UCH-1 (cell line): ENCODE results near the gene FGF18.

DNA sequence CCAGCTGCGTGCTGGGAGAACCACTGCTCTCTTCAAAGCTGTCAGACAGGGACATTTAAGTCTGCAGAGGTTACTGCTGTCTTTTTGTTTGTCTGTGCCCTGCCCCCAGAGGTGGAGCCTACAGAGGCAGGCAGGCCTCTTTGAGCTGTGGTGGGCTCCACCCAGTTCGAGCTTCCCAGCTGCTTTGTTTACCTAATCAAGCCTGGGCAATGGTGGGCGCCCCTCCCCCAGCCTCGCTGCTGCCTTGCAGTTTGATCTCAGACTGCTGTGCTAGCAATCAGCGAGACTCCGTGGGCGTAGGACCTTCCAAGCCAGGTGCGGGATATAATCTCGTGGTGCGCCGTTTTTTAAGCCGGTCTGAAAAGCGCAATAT is 12.3 kb downstream of the C5orf58 start:
- RRBS: no CpG with 5 or more reads among the region's 13 CpGs

DNA sequence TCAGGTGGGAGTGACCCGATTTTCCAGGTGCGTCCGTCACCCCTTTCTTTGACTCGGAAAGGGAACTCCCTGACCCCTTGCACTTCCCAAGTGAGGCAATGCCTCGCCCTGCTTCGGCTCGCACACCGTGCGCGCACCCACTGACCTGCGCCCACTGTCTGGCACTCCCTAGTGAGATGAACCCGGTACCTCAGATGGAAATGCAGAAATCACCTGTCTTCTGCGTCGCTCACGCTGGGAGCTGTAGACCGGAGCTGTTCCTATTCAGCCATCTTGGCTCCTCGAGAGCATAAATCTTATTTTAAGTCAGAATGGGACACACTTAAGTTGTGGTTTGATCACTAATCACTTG is 12.7 kb downstream of the C5orf58 start:
- RRBS: no CpG with 5 or more reads among the region's 17 CpGs

DNA sequence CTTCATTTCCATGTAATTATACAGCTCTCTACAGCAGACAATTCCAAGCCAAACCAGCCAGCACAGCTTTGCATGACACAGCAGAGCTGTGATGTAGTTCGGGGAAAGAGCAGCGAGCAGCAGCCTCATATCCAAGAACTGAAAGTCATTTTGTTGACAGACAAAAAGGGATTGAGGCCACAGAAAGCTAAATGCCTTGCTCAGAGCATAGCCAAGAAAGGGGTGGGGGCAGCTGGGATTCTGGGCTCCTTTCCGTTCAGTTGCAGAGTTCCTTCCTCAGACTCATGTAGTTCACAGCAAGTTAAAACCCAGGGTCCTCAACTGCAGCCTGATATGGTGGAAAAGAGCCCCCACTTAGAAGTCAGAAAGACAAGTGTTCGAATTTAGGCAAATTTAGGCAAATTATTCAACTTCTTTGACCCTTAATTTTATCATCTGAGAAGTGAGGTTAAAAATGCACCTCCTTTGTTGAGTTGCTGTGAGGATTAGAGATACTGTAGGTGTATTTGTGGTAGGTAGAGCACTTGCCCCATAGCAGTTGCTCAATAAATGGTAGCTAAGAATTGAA is 31.9 kb downstream of the LCP2 start:
- RRBS: no CpG with 5 or more reads among the region's 4 CpGs

DNA sequence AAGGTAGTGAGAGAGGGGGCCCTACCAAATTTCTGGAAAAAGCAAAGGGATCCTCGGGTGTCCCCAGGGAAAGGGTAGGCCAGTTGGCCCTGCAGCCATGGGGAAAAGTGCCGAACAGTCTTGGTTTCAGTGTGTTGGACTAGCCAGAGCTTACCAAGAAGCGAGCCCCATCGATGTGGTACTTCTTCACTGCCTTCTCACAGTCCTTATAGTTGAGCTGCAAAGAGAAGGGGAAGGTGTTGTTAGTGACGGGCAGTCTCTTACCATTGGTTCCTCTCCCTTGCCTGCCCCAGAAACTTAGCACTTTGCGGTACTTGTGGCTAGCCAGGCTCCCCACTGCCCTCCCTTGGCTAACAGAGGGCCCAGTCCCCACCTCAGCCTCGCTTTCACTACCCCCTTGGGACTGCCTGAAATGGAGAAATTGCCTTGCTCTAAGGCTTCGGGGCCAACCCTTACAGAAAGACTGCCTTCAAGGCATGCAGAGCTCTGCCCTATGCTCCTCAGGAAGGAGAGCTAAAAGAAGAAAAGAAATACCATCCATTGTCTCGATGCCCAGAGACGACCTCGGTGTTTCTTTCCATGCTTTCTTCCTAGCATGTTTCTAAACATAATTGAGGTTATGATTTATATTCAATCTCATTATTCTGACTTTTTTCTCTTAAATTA is 4.3 kb downstream of the LCP2 start:
- RRBS: no CpG with 5 or more reads among the region's 11 CpGs

GRCh38 chr5:170302713-170303604 is 5.4 kb upstream of the LCP2 start:
- RRBS: 13% methylated on average over 3 of the region's 18 CpGs

GRCh38 chr5:170534052-170534653 is 30.3 kb downstream of the KCNIP1 start:
- RRBS: no CpG with 5 or more reads among the region's 4 CpGs

- RRBS: no CpG with 5 or more reads among the region's 9 CpGs
These were observed 27.6 kb upstream of the GABRP start for GRCh38 chr5:170755630-170756618.

DNA sequence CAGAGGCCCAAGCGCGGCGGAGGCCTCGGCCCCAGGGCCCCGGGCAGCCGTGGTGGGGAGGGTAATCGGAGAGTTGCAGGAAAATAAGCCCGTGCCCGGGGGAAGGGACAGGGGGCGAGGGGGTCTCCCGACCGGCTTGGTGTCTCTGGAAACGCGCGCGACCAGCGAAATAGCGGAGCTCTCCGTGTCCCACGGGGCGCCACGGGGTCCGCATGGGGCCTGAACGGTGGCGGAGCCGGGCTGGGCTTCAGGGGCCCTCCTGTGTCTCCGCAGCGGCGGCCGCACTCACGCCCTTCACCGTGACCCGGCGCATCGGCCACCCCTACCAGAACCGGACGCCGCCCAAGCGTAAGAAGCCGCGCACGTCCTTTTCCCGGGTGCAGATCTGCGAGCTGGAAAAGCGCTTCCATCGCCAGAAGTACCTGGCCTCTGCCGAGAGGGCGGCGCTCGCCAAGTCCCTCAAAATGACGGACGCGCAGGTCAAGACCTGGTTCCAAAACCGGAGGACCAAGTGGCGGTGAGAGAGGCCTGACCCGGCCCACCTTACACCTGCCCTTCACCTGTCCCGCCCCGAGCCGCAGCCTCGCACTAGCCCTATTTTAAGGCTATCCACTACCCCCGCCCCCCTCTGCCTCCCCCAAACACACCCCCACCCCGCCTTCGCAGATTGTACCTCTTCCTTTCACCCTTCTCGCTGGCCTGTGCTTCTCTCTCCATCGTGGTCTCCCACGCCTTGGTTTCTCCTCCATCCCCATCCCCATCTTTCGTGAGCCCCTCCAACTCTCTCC is 1.0 kb downstream of the TLX3 start:
- RRBS: 8% methylated on average over 31 of the region's 67 CpGs

DNA sequence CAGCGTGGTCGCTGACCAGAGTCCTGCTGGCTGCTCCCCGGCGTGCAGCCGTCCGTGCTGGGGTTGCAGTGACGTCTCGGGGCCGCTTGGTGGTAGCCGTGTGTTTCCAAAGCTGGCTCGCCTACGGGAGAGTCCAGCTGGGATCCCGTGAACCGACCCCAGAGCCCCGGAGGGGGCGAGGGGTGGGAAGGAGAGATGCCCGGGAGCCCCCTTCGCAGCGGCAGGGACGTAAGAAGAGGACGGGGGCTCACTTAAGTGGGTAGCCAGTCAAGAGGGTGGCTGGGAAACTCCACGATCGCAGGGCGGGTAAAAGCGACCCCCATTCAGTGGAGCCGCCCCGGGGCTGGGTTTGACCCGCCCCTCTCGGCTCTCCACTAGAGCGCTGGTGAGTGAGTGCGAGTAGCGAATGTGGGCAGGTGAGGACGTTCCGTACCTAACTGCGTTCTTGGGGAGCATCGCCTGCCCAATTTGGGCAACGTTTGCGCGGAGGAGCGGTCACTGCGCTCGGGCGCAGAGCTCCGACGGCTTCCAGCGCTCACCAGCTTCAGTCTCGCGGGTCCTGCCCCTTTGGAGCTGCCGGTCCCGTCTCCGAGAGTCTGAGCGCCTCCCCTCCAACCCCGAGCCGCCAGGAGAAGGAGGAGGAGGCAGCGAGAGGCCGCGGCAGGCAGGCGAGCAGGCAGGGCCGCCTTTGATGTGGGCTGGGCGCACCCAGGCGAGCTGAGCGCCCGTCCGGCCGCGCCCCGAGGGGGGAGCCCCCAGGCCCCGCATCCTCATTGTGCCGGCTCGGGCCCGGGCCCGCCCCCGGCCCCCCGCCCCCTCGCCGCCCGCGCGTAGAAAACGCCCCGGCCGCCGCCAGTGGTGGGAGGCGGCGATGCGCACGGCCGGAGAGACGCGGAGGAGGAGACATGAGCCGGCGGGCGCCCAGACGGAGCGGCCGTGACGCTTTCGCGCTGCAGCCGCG is at the start of gene FGF18:
TSS of gene FGF18 (plus strand) at position 861 of the 961 bp plus-strand sequence.
- RRBS: 4% methylated on average over 36 of the region's 101 CpGs

DNA sequence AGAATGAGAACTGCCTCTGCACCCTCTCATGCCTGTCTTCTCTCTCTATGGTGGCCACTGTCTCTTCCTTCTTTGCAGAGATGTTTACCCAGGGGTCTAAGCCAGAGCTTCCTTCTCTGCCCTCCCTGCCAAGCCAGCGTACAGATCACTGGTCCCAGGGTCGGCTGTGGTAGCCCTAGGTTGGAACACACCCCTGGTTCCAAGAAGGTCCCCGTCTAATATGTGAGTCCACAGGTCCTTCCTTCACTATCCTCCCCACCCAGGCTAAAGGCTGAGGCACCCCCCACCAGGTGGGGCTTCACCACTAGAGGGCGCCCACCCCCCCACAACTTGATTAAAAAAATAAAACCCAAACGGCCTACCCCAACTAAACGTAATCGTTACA is 64.8 kb downstream of the FGF18 start:
- RRBS: no CpG with 5 or more reads among the region's 7 CpGs

- RRBS: no CpG with 5 or more reads among the region's 4 CpGs
These were observed 154.9 kb downstream of the FGF18 start for GRCh38 chr5:171574366-171574777.

- RRBS: 72% methylated on average over 3 of the region's 43 CpGs
These were observed 117.8 kb upstream of the SMIM23 start for GRCh38 chr5:171667612-171668431.

GRCh38 chr5:171924276-171925212 is 81.9 kb downstream of the FBXW11 start:
- RRBS: 99% methylated on average over 3 of the region's 29 CpGs

DNA sequence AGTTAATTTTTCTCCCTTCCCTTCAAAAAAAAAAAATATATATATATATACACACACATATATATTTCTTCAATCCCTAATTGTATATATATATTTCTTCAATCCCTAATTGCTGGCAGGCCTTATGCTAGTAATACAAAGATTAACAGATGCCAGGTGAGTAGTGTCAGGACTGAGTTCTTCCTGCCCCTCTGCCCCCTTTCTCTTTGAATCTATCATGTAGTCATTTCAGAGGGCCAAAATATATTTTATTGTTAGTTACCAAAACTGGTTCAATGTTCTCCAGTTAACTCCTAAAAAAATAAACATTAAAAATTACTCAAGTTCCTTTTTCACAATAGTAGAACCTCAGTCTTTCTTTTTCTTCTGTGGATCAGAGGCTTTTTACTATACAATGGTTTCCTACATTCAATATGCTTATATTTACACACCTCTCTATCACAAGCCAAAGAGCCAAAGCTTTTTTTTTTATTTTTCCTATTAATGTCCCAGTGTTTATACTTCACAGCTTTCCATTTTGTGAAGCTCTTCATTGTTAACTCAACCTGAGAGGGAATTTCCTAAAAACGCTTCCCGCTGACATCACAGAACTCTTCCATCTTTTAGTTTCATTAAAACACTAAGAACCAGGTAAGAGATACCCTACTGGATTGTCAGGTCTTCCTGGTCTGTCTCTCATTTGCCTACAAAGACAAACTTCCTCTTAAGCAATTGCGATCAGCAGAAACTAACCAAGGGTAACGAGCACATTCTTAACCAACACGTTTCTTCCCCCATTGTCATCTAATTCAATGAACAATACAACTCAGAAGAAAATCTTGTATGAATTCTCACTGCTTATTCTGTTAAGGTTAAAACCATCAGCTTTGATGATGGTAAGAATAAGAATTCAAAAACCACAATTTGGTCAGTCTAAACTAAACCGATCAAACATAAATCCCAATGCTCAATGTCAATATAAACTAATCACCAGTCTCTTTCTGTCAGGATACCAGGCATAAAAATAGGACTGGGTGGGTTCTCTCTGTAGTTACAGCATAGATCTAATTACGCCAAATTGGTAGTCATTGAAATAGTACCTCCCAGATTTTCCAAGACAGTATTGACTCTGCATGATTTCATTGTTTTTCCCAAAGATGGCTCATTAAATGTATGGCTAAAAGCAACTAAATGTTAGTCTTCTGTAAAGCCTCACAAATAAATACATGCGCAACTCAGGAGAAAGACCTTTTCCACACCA is 6.7 kb downstream of the FBXW11 start:
- RRBS: no CpG with 5 or more reads among the region's 8 CpGs

- RRBS: no CpG with 5 or more reads among the region's 10 CpGs
These were observed 53.0 kb upstream of the FBXW11 start for GRCh38 chr5:172059354-172059986.

DNA sequence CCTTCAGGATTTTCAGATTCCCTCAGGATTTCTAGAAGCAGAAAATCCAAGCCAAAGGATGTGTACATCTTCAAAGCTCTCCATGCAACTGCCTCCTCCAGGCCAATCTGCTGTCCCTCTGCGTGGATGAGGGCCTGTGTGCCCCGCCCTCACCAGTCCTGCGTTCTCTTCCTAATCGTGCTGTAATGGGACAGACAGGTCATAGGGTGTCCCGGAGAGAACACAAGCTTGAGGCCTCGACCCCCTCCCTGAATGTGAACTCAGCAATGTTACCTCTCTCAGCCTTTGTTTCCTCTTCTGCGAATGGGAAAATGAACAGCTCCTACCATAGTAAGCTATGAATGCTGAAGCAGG is 57.0 kb upstream of the FBXW11 start:
- RRBS: no CpG with 5 or more reads among the region's 7 CpGs

GRCh38 chr5:172111045-172111771 is 76.8 kb downstream of the STK10 start:
- RRBS: no CpG with 5 or more reads among the region's 13 CpGs

- RRBS: no CpG with 5 or more reads among the region's 22 CpGs
These were observed 42.0 kb downstream of the STK10 start for GRCh38 chr5:172145694-172146830.

DNA sequence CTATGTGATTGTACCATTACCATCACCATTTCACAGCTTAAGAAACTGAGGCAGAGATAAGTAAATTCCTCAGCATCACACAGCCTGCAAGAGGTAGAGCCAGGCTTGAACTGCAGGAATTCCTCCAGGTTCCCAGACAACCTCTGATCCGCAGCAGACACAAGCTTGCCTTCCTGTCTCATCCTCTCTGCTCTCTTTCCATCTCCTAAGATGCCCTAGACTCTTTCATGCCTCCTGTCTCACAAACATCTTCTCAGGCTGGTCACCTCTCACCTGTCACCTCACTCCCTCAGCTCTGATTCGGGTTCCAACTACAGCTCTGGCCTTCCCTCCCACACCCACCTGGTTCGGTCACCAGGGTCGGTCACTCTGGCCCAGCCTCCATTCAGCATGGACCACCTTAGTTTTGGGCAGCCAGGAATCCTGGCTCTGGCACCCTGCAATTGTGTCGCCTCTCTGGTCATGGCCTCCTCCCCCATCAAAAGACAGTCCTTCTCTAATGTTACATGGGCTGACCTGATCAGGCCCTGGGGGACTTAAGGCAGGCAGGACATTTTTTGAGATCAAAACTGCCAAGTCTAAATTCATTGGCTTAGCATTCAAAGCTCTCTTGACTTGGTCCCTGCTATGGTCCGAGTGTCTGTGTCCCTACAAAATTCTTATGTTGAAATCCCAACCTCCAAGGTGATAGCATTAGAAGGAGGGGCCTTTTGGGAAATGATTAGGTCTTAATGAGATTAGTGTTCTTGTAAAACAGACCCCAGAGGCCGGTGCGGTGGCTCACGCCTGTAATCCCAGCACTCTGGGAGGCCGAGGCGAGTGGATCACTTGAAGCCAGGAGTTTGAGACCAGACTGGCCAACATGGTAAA is 11.7 kb downstream of the STK10 start:
- RRBS: no CpG with 5 or more reads among the region's 11 CpGs

DNA sequence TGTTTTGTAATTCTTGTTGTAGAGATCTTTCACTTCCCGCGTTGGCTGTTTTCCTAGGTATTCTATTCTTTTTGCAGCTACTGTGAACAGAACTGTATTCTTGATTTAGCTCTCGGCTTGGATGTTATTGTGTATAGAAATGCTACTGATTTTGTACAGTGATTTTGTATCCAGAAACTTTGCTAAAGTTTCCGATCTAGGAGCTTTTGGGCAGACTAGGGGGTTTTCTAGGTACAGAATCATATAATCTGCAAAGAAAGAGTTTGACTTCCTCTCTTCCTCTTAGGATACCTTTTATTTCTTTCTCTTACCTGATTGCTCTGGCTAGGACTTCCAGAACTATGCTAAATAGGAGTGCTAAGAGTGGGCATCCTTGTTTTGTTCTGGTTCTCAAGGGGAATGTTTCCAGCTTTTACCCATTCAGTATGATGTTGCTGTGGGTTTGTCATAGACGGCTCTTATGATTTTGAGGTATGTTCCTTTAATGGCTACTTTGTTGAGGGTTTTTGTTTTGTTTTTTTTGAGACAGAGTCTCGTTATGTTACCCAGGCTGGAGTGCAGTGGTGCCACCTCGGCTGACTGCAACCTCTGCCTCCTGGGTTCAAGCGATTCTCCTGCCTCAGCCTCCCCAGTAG is 24.8 kb downstream of the UBTD2 start:
- RRBS: no CpG with 5 or more reads among the region's 8 CpGs